Fibroblast of the aortic adventitia (primary cell): ENCODE results near the genes TRIM38, H1-1, H3C1 and BTN3A1.

DNA sequence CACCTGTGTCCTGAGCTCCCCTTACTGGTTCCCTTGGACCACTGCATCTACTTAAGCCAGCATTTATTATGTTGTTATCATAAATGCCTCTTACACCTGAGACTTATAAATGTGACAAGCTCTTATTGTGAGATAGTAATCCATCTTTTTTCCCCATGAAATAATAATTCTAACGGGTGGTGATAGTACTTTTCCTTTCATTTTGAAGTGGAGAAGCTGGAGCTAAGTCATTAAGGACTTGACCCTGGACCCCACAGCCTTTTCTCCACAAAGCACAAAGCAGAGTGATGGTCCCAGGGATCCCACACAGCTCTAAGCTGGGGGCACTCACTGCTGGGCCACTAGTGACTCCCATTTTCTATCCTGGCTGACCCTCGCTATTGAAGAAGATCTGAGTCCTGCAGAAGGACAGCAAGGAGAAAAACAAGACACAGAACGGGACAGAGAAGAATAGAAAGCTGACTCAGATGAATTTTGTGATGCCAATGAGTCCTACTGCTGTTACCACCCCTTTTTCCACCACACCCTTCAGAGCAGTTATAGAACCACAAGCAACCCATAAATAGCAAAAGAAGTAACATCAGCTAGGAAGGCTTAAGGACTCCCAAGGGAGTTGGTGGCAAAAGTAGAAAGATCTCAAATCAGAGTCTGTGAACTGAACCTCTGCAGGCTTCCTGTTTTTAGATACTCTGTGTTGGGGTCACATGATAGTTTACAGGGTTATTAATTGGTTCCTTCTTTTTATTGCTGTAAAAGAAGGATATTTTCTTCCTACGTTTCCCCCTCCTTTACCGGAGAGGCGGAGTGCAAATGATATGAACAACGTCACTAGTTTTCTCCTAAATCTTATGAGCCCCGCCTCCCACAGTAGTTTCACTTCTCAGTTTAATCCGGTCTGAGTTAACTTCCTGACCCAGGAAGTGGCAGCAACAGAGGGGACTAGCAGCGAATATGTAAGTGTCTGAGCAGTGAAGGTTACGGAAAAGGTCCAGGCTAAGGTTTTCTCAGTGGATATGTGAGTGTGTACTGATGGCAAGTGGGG is at the start of gene TRIM38:
TRIM38 (plus strand) TSS at position 900 of the 1,042 bp plus-strand sequence.
- CAGE, long polyA plus RNA: no peak

DNA sequence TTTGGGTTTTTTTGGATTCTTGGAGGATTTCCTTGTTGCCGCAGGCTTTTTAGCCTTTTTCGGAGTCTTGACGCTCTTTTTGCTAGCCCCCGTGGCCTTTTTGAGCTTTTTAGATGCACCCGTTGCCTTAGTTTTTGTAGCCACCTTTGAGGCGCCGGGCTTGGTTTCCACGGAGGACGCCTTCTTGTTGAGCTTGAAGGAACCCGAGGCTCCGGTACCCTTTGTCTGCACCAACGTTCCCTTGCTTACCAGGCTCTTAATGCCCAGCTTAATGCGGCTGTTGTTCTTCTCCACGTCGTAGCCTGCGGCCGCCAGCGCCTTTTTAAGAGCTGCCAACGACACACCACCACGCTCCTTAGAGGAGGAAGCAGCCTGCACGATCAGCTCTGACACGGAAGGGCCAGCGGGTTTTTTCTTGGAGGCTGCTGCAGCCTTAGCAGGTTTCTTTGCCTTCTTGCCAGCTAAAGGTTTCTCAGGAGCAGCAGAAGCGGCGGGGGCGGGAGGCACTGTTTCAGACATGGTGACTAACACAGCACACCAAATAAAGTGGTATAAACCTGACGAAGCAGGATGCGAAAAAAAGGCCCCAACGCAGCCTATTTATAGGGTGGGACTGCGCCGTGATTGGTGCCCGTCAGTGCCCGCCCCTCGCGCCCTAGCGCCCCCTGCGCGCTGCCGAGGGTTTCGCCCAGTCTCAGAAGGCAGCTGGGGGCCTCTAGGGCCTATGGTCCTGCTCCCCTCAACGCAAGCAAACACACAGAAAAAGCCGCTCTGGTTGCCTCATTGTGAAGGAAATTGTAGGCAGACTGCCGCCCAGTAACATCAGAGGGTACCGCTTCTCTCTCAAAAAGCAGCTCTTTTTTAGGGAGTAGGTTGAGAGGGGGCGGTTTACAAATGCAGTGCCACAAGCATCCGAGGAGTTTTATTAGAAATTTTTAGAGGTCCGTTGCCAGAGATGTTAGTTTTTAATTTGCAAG is at the start of gene H1-1:
H1-1 (minus strand) TSS at position 574 of the 977 bp plus-strand sequence.
- CAGE, long polyA plus RNA: no peak

DNA sequence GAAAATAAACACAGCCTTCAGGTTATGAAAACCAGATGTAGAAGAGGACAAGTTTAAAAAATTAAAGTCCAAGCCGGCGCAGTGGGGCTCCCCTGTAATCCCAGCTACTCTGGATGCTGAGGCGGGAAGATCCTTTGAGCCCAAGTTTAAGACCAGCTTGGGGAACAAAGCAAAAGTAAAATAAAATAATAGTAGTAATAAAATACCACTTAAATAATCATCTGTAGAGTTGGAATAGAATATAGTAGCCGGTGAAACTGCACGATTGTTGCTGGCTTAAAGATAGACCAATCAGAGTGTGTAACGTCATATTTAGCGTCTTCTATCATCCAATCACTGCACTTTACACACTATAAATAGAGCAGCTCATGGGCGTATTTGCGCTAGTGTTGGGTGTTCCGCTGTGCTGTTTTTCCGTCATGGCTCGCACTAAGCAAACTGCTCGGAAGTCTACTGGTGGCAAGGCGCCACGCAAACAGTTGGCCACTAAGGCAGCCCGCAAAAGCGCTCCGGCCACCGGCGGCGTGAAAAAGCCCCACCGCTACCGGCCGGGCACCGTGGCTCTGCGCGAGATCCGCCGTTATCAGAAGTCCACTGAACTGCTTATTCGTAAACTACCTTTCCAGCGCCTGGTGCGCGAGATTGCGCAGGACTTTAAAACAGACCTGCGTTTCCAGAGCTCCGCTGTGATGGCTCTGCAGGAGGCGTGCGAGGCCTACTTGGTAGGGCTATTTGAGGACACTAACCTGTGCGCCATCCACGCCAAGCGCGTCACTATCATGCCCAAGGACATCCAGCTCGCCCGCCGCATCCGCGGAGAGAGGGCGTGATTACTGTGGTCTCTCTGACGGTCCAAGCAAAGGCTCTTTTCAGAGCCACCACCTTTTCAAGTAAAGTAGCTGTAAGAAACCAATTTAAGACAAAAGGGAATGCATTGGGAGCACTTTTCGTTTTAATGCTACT is at the start of gene H3C1:
H3C1 (plus strand) TSS at position 381 of the 963 bp plus-strand sequence.
- CAGE, long polyA plus RNA: no peak

- CAGE, long polyA plus RNA: no peak
These were observed 939 bp downstream of the H4C2 start for GRCh38 chr6:26026060-26026627.

DNA sequence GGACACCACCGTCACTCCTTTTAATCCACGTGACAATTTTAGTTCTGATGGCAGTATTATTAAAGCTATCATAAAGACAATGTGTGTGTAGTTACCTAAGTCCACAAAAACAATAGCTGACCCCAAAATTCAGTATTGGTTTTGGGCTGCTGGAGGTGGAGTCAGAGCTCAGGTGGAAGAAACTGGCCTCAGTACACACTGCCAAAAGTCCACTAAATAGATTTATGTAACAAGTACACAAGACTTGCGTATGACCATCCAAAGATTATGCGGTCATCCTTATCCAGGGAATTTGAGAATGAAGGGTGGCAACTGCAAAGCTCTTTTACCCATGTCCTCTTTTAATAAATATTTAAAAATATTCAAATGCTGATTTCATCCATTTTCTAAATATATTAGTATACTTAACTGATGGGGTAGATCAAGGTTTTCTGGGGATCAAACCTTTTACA is 946 bp downstream of the H3C3 start:
- CAGE, long polyA plus RNA: no peak

GRCh38 chr6:26052299-26053236 is 3.7 kb downstream of the H1-2 start:
- CAGE, long polyA plus RNA: no peak

DNA sequence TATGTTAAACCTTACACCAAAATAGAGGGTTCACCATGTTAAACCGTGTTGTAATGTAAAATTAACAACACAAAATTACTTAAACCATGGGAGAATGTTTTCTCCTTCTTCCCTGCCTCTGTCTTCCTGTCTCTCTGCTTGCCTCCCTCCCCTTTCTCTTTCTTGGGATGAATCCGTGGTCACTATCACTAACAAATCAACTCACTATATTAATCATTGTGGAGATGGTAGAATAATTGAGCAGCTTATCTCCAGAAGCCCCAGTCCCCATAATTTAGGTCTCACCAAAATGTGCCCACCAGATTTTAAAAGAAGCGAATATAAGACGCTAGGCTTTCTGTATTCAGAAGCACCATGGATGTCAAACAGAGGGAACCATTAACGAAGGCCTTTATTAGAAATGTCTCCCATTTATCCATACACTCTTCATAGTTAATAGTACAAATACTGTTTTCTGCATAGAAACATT is 1.8 kb downstream of the H1-2 start:
- CAGE, long polyA plus RNA: no peak

- CAGE, long polyA plus RNA: no peak
These were observed 14.8 kb upstream of the H1-2 start for GRCh38 chr6:26070955-26071632.

GRCh38 chr6:26090627-26091324 is 3.5 kb downstream of the HFE start:
- CAGE, long polyA plus RNA: no peak

DNA sequence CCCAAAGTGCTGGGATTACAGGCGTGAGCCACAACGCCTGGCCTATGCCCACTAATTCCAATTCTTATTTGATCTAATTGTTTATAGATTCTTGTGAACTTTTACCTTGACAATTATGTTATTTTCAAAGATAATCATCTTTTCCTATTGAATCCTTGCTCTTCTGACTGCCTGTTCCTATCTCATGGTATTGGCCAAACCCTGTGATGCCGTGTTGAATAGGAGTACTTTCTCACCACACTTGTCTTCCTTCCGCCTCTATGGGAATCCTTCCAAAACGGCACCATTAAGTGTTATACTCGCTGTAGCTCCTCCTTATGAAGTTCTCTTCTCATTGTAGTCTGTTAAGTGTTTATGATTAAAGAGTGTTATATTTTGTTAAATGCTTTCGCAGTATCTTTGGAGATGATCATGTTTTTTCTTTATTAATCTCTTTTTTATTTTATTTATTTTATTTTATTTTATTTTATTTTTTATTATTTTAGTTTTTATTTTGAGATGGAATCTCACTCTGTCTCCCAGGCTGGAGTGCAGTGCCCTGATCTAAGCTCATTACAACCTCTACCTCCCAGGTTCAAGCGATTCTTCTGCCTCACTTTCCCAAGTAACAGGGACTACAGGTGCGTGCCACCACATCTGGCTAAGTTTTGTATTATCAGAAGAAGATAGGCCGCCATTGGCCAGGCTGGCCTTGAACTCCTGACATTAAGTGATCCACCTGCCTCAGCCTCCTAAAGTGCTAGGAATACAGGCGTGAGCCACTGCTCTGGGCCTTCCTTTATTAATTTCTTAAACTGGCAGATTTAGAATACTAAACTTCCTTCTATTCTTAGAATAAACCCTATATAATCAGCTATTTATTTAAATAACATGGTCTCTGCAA is 10.0 kb upstream of the H2BC6 start:
- CAGE, long polyA plus RNA: no peak

DNA sequence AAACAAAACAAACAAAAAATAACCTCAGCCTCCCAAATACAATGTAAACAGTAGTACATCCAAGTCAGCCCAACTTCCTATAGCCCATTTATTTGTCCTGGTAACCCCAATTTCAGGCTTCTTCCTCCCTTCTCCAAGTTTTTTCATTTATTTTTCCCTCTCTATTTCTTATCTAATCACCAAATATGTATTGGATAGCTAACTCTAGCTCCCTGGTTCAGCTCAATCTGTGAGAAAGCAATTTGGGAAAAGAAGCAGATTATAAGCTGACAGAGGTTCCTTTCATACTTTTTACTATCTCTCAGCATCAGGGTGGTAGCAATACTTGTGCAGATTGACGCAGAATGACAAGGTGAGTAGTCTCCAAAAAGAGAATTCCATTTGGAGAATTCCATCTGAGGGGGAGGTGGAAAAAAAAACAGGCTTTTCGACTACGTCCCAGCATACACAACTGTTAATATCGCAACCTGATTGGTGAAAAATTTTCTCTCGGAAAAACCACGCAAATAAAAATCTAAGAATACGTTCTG is 2.3 kb downstream of the H1-3 start:
- CAGE, long polyA plus RNA: no peak

- CAGE, long polyA plus RNA: no peak
These were observed 1.4 kb downstream of the H3C8 start for GRCh38 chr6:26269522-26270425.

DNA sequence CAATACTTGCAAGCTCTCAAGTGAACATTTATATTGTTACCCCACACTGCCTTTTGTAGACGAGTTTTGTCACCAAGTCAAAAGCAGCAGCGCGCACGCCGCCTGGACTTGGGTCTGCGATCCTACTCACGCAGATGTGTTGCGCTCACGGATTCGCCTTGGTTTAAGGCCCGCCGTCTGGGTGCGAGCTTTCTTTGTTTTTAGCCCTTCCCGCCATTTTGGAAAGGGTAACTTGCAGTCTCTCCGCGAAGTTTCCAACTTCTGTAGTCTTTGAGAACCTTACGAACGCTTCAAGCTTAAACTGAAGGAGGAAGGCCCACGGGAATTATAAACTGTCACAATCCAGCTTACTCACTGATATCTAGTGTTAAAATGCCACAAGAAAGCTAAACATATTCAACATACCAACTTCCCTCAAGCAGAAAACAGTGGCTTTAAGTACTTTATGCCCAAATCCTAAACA is 764 bp downstream of the H4C8 start:
- CAGE, long polyA plus RNA: no peak

GRCh38 chr6:26312745-26313519 is 27.6 kb upstream of the H4C8 start:
- CAGE, long polyA plus RNA: no peak

- CAGE, long polyA plus RNA: no peak
These were observed 1.2 kb downstream of the BTN2A2 start for GRCh38 chr6:26384113-26384513.

- CAGE, long polyA plus RNA: no peak
These were observed 9.0 kb upstream of the BTN3A1 start for GRCh38 chr6:26392866-26393618.

DNA sequence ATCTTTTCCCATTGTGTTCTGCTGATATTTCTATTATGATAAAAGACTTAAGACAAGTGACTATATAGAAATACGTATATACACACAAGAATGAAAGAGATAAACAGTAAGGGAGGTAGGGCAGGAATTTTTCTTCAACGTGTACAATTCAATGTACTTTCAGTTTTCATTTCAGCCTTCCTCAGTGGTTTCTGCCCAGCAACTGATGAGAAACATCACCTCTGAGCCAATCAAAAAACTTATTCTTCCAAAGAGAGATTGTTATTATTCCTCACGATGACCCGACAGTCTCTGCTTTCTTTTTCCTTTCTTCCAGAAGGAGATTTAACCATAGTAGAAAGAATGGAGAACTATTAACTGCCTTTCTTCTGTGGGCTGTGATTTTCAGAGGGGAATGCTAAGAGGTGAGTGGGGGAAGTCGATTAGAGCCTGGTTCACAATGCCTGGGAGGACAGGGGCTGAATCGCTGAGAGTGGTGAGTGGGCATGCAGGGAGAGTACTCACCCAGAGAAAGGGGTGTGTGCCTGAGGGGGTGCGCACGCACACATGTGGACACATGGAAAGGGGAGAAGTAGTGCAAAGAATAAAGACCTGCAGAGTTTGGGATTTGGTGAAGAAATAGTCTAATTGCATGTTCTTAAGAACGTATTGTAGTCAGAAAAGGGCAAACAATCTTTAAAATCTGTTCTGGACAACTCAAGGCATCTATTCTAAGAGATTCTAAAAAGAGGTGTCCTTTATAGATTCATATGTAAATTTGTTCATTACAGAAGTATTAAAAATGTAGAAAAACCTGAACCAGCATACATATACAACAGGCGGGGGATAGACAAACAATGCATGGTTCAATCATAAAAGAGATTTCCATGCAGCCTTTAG is at the start of gene BTN3A1:
BTN3A1 (plus strand) TSS at position 267 of the 879 bp plus-strand sequence.
- CAGE, long polyA plus RNA: no peak

DNA sequence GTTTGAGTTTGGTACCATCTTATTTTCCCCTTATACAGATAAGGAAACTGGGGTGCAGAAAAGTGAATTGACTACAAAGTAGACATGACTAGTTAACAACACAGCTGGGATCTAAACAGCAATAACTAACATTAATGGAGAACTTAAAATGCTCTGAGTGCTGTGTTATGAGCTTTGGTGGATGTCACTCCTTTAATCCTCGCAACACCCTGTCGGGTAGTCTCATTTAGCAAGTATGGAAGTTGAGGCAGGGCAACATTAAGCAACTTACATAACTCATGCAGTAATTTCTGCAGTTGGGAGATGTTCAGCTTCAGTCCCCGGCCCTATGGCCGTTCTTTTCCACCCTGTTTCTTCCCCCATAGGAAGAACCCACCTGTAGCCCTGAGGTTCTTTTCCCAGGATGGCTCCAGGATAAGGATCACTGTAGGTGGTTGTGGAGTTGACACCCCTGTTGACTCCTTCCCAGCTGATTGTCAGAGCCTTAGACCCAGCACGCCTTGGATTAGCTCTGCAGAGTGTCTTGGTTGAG is 11.9 kb downstream of the BTN3A1 start:
- CAGE, long polyA plus RNA: no peak

GRCh38 chr6:26553341-26553682 is 15.1 kb downstream of the HMGN4 start:
- CAGE, long polyA plus RNA: no peak

- CAGE, long polyA plus RNA: no peak
These were observed 15.7 kb downstream of the HMGN4 start for GRCh38 chr6:26553683-26554537.